Measurements from ENCODE around the gene MBP.

- PRO-cap = no peak
Measured at GRCh38 chr18:76862451-76863120, 40.2 kb downstream of the ZNF236 start.

DNA sequence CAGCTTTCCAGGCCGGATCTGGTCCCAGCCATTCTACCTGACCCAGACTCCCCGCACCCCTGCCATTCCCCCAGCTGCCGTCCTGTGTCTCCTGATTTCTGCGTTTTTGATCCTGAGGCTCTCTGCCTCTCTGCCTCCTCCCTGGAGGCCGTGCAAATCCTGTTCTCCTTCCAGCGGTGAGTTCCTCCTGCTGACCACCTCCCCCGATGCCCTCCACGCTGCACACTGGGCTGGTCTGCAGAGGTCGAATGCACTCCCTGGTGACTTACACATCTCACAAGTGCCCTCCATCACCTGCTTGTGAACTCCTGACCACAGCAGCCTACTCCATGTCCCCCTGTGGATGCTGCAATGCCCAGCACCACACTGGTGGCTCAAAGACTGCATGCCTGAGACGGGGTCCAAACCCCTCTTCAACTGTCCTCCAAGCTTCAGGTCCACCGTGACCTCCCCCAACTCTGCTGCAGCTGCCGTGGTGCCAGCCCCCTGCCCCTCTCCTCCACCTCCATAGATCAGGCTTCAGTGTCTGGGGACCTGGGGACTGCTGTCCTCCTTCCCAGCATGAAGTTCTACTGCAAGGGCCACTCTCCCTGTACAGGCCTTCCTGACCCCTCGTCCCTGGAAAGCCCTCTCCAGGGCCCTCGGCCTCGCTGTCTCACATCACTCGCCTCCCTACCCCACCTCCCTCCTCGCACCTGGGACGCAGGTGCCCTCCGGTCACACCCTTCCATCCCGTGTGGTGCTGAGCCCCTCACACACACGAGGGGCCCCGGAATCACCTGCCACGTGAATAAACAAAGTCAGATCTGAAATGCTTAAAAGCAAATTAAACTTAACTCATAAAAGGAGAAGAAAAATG is 88.5 kb downstream of the MBP start:
- PRO-cap = no peak

GRCh38 chr18:77073479-77074244 is 58.9 kb downstream of the MBP start:
- PRO-cap = no peak

GRCh38 chr18:77095297-77096099 is 37.1 kb downstream of the MBP start:
- PRO-cap = no peak

DNA sequence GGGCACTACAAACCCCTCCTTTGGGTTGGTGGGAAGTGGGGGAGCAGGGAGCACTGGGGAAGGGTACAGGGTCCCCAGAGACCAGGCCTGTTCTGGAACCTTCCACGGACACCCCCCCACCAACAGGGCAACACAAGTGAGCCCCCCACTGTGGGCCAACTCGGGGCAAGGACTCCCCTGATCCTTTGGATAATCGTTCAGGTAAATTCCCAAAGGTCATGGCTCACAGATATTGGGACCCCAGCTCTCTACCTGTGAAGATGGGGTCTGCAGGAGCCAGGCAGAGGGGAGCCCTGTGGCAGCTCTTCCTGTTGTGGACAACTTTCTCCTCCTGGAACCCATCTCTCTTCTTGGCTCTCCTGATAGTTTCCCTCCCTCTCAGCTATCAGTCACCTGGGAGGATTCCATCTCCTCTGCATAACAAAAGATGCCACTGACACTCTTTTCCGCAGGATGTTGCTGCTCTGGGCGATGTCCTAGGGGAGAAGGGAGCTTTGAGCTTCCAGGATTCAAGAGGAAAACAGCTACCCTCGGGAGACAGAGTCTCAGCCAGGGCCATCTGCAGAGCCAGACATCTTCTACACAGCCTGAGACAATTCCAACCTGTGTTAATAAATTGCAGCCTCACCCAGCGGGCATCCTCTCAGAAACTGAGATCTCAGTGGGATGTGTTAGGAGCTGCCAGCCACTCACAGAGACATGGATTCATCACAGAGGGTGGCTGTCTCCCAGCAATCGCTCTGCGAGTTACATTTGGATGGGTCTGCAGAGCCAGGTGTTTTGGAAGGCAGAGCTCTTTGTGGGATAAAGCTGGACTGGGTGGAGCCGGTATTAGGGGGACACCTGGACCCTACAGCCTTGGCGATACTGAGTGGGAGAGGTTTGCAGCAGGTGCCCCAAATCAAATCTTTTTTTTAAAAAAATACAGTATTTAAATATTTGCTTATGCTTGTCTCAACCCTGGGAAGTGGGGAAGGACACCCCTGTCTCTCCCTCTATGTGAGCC is 35.3 kb downstream of the MBP start:
- PRO-cap = no peak

GRCh38 chr18:77123285-77123594 is 9.3 kb downstream of the MBP start:
- PRO-cap = no peak

- PRO-cap = no peak
Measured at GRCh38 chr18:77124389-77124644, 8.3 kb downstream of the MBP start.

DNA sequence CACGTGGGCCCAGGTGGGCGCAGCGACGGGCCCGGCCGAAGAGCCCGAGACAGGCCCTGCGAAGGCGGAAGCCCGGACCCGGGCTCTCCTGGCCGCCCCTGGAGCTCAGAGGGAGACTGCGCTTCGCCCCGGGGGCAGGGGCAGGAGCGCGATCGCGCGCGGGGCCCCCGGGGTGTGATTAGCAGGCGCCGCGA is 822 bp downstream of the MBP start:
- PRO-cap = no peak

GRCh38 chr18:77132478-77133130 is at the start of gene MBP:
MBP (minus strand) TSS chr18:77132783.
- PRO-cap = bidirectional peak, plus-strand start at chr18:77132896, minus-strand start at chr18:77132779

DNA sequence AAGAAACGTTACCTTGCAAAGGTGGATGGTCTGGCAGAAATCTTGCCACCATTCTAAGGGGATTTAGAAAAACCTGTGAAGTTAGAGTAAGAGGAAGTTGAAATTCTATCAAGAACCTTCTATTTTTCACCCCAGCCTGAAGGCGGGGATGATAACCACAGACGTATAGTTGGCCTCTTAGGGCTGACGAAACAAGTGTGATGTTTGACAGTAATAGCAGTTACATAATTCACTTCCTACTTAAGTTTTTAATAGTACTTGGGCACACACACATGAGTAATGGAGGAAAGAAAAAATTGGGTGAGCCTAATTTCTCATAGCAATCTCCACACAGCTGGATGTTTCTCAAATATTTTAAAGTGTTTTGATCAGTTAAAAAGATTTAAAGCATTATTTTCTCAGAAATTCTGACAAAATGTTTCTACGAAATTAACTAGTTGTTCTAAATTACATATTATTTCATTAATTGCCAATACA is 336.6 kb upstream of the SALL3 start:
- PRO-cap = no peak

DNA sequence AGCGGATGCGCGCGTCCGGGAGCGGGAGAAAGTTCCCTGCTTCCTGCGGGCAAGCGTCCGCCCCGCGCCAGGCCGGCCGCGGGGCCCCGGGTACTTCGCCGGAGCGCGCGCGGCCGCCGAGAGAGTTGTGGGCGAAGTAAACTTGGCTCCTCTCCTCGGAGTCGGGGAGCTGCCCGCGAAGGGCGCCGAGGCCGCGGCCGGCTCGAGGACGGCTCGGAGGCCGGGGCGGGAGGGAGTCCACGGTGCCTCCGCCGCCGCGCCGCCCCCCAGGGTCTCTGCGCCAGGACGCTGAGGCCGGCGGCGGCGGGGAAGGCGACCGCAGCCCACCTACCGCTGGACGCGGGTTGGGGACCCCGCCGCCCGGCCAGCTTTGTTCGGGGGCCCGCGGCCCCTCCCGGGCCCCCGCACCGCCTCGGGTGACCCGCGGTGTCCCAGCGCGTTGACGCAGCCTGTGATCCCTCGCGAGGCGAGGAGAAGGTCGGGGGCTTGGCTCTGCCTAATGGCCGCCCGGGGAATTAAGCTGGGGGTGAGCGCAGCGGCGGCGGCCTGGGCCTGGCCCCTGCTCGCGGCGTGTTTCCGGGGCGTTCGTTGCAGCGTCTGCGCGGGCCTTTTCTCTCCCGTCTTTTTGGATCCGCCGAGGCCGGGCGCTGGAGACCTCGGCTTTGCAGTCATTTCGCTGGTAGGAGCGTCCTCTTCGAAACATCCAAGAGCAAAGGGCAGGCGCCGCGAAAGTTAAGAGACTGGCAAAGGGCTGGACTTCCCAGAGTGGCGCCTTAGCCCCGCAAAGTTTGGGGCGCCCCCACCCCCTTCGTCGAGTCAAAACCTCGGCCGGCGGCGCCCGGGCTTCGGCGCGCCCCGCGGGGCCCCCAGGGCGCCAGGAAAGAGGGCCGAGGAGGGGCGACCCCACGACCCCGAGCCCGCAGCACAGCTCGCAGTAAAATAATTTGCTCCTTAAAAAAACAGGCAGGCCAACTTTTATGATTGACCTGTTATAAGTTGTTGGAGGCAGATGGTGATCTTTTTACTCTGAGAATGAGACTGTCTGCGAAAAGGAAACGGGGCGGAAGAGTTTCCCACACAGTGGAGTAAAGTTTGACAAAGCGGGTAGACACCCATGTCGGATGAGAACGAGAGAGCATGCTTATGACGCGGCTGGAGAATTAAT is 1.2 kb downstream of the SALL3 start:
- PRO-cap = no peak

- PRO-cap = no peak
Measured at GRCh38 chr18:79178405-79178819, 109.2 kb downstream of the ATP9B start.

DNA sequence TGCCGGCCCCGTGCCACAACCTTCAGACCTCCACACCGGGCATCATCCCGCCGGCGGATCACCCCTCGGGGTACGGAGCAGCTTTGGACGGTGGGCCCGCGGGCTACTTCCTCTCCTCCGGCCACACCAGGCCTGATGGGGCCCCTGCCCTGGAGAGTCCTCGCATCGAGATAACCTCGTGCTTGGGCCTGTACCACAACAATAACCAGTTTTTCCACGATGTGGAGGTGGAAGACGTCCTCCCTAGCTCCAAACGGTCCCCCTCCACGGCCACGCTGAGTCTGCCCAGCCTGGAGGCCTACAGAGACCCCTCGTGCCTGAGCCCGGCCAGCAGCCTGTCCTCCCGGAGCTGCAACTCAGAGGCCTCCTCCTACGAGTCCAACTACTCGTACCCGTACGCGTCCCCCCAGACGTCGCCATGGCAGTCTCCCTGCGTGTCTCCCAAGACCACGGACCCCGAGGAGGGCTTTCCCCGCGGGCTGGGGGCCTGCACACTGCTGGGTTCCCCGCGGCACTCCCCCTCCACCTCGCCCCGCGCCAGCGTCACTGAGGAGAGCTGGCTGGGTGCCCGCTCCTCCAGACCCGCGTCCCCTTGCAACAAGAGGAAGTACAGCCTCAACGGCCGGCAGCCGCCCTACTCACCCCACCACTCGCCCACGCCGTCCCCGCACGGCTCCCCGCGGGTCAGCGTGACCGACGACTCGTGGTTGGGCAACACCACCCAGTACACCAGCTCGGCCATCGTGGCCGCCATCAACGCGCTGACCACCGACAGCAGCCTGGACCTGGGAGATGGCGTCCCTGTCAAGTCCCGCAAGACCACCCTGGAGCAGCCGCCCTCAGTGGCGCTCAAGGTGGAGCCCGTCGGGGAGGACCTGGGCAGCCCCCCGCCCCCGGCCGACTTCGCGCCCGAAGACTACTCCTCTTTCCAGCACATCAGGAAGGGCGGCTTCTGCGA is 15.0 kb downstream of the NFATC1 start:
- PRO-cap = no peak

GRCh38 chr18:79423800-79424475 is 28.2 kb downstream of the NFATC1 start:
- PRO-cap = no peak

DNA sequence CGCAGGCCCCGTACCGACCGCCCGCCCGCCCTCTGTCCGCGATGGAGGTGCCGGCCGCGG is 134 bp downstream of the CTDP1 start:
- PRO-cap = no peak

GRCh38 chr18:79690585-79691119 is 11.0 kb downstream of the CTDP1 start:
- PRO-cap = no peak

- PRO-cap = no peak
Measured at GRCh38 chr18:79741723-79742334, 55.9 kb upstream of the KCNG2 start.

GRCh38 chr18:79825713-79826298 is 28.1 kb downstream of the KCNG2 start:
- PRO-cap = no peak

- PRO-cap = no peak
Measured at GRCh38 chr18:79899905-79900381, 51.5 kb downstream of the SLC66A2 start.

DNA sequence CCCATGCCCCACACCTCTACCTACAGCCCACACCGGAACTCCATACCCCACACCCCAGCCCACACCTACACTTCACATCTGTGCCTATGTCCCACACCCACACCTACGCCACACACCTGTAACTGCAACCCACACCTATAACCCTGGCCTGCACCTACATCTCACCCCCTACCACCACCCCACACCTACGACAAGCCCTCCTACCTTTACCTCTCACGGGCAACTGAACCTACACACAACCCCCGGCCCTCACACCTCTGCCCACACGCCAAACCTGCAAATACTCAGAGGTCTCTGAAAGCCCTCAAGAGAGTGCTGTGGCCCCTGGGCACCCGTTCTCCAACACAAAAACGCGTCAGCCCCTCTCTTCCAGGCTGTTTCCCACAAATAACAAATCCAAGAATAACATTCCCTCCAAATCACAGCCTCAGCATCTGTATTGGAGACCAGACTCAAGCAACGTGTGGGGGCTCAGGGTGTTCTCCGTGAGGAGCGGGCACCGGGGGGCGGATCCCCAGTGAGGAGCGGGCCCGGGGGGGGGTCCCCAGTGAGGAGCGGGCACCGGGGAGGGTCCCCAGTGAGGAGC is 33.5 kb downstream of the SLC66A2 start:
- PRO-cap = no peak

Data from ureter (tissue), 1 donor.